Bile duct (tissue), 1 donor: ENCODE measurements around a stretch of chr2.

- PRO-cap: bidirectional peak, plus-strand start at chr2:3585635, minus-strand start at chr2:3585373
These were observed 9.5 kb upstream of the COLEC11 start for GRCh38 chr2:3584988-3586220.

GRCh38 chr2:3694782-3695478 lies 8.4 kb upstream of the DCDC2C start:
- PRO-cap: no peak

GRCh38 chr2:3704038-3704516 lies 702 bp downstream of the DCDC2C start:
- PRO-cap: no peak

DNA sequence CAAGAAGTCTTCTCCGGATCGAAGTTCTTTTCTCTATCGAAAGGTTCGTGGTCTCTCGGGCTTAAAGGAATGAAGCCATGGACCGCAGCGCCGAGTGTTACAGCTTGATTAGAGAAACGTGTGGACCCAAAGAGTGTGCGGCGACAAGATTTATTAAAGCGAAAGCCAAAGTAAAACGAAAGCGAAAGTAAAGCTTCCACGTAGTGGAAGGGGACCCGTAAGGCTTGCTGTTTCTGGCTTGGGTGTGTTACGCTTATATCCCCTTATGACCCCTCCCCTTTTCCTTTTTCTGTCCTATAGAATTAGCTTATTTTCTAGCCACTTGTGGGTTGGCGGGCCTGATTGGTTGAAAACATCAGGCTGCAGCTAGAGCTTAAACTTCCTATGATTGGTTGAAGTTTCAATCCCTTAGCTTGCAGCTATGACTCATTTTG lies 969.6 kb downstream of the DCDC2C start:
- PRO-cap: no peak

DNA sequence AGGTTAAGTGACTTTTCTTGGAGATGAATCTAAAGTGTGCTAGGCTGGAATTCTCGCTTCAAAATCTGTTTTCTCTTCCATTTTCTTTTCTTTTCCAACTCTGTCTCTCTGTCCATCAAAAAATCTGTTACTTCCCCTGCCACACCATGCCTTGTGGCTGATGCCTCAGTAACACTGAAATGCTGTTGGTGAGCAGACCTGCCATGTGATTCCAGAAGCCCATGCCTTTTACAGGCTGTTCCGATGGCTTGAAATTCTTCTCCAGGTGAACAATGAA lies 633.2 kb upstream of the SOX11 start:
- PRO-cap: no peak

GRCh38 chr2:5693016-5693216 lies 732 bp downstream of the SOX11 start:
- PRO-cap: no peak

- PRO-cap: no peak
These were observed 4.3 kb downstream of the SOX11 start for GRCh38 chr2:5696413-5696934.

GRCh38 chr2:6476309-6476590 lies 389.5 kb downstream of the CMPK2 start:
- PRO-cap: unidirectional peak, plus-strand start at chr2:6476506

- PRO-cap: no peak
These were observed 93.6 kb downstream of the CMPK2 start for GRCh38 chr2:6771868-6772782.

- PRO-cap: no peak
These were observed 805.2 kb downstream of the RNF144A start for GRCh38 chr2:7722247-7722913.

DNA sequence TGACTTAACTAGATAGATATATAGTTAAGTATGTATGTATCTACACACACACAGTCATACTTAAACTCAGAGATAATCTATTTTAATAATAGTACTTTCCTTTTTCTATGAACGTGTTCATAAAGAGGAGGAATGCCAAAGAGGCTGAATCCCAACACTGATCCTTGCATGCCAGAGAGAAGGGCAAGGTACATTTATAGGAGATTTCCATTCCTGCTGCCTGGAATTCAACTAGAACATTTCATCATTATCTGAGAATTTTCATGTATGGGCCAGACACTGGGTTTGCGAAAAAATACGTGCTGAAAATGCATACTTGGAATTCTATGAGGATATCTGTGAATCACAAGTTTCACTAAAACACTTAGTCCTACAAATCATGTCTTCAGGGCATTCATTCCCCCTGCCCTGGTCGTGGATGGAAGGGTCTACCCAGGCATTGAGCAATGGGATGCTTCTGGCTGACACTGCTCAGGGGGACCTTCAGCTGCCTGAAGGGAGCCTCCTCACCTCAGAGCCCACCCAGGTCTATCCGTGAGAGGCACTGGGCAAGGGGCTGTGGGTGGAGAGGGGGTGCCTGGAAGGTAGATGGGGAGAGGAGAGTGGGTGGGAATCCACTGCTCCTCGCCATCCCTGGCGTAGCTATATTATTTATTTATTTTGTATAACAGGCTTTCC lies 560.8 kb upstream of the ID2 start:
- PRO-cap: unidirectional peak, minus-strand start at position 166 of the sequence

DNA sequence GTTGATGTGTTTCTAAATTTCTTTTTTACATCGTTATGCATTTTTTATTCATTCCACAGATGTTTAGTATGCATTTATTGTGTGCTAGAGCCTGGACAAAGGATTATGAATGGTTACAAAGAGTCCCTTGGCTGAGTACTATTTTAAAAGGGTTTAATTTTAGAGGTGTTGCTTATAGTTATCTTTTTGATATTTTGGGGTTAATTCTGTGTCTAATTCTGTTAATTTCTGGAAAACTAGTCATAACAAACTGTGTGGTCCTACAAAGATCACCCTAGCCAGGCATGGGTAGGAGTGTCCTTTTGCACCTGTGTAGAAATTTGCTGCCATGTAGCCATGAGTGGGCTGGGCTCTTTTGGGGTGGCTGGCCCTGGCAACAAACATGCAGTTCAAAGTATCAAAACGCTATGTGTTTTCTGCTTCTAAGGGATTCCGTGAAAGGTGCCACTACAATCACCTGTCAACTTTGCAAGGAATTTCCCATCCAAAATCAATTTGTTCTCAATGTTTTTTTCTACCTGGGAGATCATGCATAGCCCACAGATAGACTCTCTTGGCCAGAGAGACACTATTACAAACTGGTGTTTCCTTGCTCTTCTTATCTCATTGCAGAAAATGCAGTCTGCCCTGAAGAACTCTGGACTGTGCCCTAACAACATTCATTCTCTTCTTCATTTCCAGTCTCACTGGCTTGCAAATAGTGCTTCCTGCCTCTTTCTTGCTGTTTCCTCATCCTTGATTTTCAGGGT lies 537.7 kb upstream of the ID2 start:
- PRO-cap: no peak

DNA sequence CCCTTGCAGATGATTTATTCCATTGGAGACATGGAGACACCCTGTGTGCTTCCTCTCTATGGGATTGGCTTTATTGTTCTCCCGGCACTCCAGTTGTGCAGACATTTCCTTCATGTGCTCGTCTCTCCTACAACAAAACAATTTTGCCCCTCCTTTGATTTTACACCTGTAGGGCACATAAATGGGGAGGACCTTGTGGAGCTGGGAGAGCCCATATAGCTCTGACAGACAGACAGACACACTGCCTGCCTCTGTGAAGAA lies 446.6 kb upstream of the ID2 start:
- PRO-cap: no peak

- PRO-cap: no peak
These were observed 399.7 kb upstream of the ID2 start for GRCh38 chr2:8281695-8283041.

- PRO-cap: no peak
These were observed 382.9 kb upstream of the ID2 start for GRCh38 chr2:8298805-8299443.

DNA sequence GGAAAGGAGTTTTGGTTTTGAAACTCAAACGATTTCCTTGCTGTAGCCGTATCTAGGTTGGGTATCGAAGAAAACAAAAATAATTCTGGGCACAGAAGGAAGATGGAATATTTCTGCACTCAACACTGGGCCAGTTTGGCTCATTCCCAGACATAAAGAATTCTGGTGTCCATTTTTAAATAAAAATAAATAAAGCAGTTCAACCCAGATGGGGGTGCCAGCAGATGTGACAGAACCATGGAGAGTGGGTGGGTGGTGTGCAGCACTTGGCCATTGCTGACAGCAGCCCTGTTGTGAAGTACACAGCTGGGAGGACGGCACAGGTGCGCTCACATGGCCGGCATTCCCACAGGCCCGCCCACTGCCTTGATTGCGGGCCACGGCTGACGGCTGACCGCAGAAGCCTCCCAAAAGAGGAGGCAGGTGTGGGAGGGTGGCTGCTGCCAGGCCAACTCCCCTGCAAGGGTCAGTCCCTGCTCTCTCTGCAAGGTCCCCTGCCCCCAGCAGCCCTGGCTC lies 351.9 kb upstream of the ID2 start:
- PRO-cap: unidirectional peak, plus-strand start at position 399 of the sequence

- PRO-cap: no peak
These were observed 255.2 kb upstream of the ID2 start for GRCh38 chr2:8426684-8426973.

DNA sequence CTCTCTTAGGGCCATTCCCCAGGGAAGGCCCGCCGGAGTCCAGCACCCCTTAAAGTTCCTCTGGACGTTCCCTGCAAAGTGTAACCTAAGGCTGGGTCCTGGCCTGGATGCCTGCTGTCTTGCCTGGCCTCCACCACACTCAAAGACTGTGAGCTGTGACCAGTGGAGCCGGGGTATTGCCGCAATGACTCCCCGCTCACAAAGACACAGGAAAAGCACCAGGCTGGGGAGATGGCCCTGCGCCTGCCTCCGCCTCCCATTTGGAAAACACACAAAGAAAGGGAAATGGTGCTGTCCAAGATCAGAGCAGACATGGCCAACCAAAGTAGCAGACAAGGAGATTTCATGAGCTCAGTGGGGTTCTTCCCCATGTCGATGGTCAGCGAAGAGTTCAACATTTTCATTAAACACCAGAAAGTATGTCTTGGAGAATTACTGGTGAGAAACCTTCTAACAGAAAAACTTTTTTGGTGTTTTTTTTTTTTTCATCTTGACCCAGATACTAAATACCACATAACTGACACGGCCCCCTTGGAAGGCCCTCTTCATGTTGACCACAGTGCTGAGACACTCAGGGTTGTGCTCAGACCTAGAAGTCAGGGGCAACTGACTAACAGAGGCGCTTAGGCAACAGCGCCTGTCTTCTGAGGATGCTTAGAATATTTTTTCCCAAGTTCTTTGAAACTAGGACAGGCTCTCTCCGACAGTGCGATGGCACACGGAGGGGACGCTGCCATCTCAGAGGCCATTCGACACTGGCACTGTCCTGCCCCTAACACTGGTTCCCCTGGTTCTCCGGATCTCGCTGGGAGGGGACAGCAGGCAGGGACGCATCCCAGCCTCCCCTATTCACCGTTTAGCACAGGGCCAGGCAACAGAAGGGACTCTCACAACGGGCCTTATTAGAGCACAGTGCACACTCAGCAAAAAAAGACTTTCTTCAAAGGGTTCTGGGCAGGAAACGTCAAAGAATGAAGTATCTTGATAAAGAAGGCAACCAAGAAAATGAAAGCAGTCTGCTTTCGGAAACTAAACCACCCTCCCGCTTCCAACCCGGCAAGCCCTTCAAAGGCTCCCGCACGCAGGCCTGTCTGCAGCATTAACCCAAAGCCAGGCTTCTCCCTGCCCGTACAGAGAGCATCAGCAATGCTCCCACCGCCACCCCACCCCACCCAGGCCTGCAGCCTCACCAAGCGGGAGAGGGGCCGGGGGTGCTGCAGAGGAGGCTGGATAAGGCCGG lies 226.2 kb upstream of the ID2 start:
- PRO-cap: unidirectional peak, plus-strand start at position 1,014 of the sequence

- PRO-cap: no peak
These were observed 100.5 kb upstream of the ID2 start for GRCh38 chr2:8581086-8581977.

DNA sequence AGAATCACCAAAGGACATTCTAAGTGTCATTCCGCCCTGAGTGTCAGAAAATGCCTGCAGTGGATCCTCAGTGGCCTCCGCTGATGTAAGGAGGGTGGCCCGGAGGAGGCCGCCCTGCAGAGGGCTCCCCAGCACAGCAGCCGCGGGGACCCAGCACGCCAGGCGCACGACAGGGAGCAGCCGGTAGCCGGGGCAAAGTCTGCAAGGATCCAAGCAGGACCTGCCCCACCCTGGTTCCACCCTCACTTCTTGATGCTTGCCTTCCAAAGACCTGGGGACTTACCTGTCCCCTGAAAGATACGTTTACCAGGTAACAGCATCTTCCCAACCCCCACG lies 54.1 kb upstream of the ID2 start:
- PRO-cap: bidirectional peak, plus-strand start at position 245 of the sequence, minus-strand start at position 171 of the sequence